Metastatic Liver Carcinoma in the Adrenal Gland (tissue), 2 donors: ENCODE data around the gene DENND4C.

DNA sequence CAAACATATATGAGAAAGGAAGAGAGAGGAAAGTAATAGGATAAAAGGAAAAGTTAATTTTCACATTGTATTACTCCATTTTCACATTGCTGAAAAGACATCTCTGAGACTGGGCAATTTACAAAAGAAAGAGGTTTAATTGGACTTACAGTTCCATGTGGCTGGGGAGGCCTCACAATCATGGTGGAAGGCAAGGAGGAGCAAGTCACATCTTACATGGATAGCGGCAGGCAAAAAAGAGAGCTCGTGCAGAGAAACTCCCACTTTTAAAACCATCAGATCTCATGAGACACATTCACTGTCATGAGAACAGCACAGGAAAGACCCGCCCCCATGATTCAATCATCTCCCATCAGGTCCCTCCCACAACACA, 227.9 kb downstream of the ADAMTSL1 start:
- PRO-cap, 2 experiments: no peak in any of the 2 experiments

DNA sequence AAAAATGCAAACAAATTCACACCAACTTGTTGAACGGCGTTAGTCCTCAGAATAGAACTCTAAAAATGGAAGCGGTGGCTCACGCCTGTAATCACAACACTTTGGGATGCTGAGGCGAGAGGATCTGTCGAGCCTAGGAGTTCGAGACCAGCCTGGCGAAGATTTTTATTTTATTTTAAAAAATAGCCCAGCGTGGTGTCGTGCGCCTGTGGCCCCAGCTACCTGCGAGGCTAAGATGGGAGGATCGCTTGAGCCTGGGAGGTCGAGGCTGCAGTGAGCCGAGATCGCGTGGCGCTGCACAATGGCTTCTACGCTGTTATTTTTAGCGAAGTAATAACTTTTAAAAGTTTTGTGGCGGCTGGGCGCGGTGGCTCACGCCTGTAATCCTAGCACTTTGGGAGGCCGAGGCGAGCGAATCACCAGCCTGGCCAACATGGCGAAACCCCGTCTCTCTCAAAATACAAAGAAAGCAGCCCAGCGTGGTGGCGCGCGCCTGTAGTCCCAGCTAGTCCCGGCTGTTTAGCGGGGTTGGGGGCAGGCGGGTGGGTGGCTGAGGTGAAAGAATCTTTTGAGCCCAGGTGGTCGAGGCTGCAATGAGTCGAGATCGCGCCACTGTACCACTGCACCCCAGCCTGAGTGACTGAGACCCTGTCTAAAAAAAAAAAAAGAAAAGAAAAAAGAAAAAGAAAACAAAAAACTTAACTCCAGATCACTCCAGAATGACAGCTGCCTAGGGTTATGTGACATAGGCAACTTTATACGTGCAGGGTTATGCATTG, 794 bp upstream of the PLIN2 start:
- PRO-cap, 2 experiments: peak in 2 of 2 experiments; most common plus-strand start position 90 of the sequence (in 1); most common minus-strand start position 521 of the sequence (in 2)

DNA sequence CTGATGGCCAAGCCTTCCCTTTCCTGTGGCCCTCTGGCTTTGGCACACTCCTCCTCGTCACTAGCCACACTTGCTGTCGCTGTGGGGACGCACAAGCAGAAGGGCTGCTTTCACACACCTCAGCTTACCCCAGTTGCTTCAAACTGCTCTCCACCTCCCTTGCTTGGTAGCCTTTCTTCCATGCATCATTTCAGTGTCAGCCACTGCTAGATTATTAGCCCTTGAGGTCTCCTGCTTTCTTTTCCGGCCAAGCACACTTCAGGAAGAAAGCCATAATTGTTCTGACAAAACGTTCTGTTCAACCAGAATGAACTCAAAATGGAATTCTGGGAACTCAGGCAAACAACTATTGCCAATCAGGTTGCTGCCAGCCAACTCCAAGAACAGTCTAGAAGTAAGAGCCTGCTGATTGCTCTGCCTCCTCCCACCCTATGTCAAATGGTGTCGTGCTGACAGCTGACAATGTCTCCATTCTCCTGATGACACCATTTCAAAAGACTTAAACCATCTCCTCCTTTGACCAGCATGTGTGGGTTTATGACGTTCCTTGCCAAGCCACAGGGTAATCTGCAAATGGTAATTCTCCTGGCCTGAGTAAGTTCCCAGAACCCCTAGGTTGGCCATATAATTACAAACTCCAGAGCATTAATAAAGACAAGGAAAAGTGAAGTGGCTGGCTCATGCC, 21.8 kb upstream of the PLIN2 start:
- PRO-cap, 2 experiments: peak in 2 of 2 experiments; most common plus-strand start position 437 of the sequence (in 2)

DNA sequence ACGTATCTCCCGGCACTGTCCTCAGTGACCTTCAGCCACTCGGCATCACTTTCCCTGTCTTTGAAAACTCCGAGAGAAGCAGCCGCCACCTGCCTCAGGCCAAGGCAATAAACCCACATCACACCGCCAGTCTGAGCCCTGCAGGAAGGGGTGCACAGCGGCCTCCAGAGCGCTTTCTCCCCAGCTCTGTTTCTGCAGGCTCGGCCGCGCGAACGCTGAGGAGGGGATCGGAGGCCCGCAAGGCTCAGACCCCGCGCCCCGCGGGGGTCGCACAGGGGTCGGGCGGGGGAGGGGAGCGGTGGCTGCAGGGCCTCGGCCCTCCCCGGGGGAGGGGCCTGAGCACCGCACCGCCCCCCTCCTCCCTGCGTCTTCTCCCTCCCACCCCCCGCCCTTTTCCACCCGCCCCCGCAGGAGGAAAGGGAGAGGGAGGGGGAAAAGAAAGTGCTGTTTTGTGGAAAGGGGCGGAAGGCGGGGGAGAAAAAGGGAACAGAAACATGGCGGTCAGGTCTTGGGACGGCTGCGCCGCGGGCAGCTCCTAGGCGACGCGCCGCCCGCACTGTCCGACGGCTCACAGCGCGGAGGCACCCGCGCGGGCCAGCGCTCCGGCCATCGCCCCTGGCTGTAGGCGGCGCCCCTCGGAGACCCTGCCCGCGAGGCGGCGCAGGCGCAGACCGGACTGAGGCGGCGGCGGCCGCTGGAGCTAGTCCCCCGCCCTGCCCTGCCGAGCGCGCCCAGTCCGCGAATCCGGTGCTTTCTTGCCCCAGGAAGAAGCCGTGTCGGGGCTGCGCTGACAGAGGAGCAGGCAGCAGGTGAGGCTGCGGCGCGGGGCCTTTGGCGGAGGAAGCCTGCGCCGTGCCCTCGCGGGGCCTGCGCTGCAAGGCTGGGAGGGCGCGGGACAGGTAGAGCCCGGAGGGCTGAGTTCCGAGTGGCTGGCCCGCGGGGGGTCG, at the start of gene DENND4C:
TSS of gene DENND4C (plus strand) at position 669 of the 947 bp plus-strand sequence.
- PRO-cap, 2 experiments: peak in 2 of 2 experiments; most common plus-strand start position 491 of the sequence (in 2); most common minus-strand start position 109 of the sequence (in 1)

GRCh38 chr9:20028603-20029206, 239.9 kb upstream of the SLC24A2 start:
- PRO-cap, 2 experiments: no peak in any of the 2 experiments

DNA sequence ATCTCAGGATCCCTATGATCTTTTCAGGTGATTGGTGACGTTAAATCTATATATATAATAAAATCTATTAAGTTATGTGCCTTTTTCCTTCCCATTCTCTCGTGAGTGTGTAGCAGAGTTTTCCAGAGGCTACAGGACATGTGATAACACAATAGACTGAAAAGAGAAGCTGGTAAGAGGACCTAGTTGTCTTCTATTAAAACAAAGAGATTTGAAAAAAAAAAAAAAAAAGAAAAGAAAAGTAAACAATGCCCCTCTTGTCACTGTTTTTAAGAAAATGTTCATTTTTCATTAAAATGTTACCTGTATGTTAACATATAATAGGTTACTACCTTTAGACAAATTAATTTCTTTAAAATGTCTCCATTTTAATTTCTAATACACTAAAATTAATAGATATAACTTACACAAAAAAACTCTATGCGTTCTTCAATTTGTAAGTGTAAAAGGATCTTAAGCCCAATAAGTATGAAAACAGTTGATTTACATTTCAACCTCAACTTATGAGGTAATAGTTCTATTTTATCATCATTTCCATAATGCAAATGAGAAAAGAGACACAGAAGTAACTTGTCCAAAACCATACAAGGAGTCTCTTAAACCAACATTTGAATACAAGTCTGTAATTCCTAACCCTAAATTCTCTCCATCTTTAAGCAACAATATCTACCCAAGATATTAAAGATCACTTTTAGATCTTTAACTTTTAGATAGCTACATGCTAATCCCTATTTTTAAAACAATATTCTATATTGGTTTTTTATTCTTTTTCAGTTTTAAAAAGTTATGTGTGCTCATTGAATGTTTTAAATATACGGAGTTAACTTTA, 6.4 kb downstream of the MLLT3 start:
- PRO-cap, 2 experiments: no peak in any of the 2 experiments

- PRO-cap, 2 experiments: no peak in any of the 2 experiments
Observed at GRCh38 chr9:20621194-20622279, 762 bp downstream of the MLLT3 start.

DNA sequence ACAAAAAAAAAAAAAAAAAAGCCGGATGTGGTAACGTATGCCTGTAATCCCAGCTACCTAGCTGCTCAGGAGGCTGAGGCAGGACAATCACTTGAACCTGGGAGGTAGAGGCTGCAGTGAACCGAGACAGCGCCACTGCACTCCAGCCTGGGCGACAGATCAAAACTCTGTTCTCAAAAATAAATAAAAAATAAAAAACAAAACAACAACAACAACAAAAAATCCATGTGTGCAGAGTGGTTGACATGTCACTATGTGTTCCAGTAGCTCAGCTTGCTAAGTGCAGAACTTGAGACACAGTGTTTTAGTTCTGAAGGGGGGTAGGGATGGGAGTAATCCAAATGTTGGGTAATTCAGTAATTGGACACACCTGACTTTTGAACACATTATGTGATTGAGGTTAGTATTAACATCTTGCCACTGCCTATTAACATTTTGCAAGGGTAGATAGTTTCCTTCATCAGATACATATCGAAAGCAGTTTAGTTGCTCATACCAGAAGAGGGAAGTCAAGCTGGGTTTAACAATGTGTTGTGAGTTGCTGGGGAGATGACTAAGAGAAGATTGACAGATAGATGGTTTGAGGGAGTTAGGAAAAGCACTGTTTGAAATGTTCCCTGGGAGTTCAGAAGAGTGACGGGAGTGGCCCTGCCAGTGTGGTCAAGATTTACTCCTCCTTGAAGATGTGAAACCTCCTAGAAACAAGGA, 1.0 kb downstream of the HACD4 start:
- PRO-cap, 2 experiments: no peak in any of the 2 experiments

DNA sequence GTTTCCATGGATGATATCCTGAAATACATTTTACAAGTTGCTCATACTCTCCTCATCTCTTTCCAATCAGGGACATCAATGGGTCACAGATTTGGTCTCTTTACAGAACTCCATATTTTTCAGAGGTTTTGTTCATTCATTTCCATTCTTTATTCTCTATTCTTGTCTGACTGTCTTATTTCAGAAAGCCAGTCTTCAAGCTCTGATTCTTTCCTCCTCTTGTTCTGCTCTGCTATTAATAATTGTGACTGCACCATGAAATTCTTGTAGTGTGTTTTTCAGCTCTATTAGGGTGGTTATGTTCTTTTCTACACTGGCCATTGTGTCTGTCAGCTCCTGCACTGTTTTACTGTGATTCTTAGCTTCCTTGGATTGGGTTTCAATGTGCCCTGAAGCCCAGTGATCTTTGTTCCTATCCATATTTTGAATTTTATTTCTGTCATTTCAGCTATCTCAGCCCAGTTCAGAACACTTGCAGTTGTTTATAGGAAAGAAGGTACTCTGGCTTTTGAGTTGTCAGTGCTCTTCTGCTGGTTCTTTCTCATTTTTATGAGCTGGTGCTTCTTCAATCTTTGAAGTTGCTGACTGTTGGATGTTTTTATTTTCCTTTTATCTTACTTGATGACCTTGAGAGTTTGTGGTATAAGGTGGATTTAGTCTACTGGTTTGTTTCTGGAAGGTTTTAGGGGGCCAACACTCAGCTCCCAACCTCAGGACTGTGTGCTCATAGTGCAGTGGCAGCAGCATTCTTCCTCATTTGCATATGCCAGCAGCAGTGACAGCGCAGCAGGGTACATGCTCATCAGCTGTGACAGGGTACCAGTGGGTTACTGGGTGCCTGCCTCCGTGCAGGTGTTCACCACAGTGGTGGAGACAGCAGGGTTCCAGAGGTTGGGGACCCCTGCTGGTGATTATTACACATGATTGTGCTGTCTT, 45.1 kb upstream of the IFNE start:
- PRO-cap, 2 experiments: no peak in any of the 2 experiments

GRCh38 chr9:21682907-21683395, 119.5 kb upstream of the MTAP start:
- PRO-cap, 2 experiments: no peak in any of the 2 experiments

- PRO-cap, 2 experiments: peak in 1 of 2 experiments; most common minus-strand start chr9:21995741 (in 1)
Observed at GRCh38 chr9:21995619-21995964, 13.5 kb downstream of the CDKN2B start.

GRCh38 chr9:22646092-22646446, 199.4 kb downstream of the DMRTA1 start:
- PRO-cap, 2 experiments: no peak in any of the 2 experiments

DNA sequence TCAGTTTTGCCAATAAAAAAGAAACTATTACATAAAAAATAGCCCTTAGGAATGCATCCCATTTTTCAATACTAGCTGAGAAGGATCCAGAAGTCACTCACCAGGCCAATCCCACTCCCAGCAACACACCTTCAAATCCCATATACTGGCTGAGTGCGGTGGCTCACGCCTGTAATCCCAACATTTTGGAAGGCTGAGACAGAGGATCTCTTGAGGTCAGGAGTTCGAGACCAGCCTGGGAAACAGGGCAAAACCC, 388.8 kb downstream of the ELAVL2 start:
- PRO-cap, 2 experiments: no peak in any of the 2 experiments

GRCh38 chr9:23464032-23464396, 362.0 kb downstream of the ELAVL2 start:
- PRO-cap, 2 experiments: no peak in any of the 2 experiments

GRCh38 chr9:23537252-23538587, 288.3 kb downstream of the ELAVL2 start:
- PRO-cap, 2 experiments: no peak in any of the 2 experiments

GRCh38 chr9:26936253-26936838, 10.7 kb downstream of the PLAA start:
- PRO-cap, 2 experiments: no peak in any of the 2 experiments

- PRO-cap, 2 experiments: no peak in any of the 2 experiments
Observed at GRCh38 chr9:27337954-27338794, 41.2 kb upstream of the EQTN start.

DNA sequence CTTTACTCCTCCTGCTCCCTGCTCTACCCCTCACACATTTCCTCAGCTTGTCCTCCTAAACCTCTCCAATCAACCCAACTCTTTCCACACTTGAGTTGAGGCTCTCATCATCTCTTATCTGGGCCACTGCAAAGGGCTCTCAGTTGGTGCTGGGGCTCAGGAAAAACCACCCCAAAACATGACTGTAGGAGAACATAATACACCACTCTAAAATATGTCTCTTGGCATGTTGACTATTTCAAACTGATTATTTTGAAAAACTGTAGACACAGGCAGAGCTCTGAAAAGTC, 89.4 kb upstream of the IFNK start:
- PRO-cap, 2 experiments: no peak in any of the 2 experiments

DNA sequence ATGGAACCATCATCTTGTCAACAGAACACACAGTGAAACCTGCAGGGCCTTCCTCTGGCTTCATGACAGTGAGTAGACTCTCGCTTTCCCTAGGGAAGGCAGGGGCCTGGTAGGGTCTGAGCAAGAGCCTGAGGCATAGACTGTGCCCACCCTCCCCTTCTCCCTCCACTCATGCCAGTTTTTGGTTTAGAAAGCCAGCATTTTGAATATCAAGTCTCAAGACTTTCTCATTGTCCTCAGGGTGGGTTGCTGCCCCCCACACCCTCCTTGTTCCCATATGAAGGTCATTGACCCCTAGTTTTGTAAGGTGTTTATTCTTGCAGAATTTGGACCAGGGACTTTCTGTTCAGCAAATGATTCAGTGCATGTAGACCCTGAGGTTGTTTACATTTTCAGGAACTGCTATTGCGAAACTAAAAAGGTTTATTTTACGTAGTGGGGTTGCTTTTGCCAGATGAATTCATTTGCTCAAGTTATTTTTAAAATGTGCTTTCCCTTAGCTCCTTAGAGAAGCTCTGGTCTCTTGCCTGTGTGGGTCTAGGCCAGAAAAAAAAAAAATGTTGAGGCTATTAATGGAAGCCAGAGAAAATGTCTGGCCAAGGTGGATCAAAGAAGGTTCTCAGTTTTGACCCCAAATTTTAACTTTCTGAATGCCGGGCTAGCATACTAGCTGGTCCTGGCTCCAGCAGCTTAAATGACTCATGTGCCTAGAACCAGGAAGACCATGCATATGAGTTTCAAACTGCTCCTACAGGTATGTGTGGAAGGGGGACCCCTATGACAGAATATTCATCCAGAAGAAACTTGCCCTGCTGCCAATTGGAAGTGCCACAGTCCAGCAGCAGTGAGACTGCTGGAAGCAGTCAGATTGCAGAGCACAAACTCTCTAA, 10.1 kb upstream of the MOB3B start:
- PRO-cap, 2 experiments: no peak in any of the 2 experiments

- PRO-cap, 2 experiments: no peak in any of the 2 experiments
Observed at GRCh38 chr9:27542682-27542881, 13.0 kb upstream of the MOB3B start.